Cardiac ventricle fibroblast (primary cell): ENCODE results near the genes LTC4S and CNOT6.

- RAMPAGE, long total RNA = no peak
Measured at GRCh38 chr5:179300712-179301375, 44.4 kb downstream of the ADAMTS2 start.

DNA sequence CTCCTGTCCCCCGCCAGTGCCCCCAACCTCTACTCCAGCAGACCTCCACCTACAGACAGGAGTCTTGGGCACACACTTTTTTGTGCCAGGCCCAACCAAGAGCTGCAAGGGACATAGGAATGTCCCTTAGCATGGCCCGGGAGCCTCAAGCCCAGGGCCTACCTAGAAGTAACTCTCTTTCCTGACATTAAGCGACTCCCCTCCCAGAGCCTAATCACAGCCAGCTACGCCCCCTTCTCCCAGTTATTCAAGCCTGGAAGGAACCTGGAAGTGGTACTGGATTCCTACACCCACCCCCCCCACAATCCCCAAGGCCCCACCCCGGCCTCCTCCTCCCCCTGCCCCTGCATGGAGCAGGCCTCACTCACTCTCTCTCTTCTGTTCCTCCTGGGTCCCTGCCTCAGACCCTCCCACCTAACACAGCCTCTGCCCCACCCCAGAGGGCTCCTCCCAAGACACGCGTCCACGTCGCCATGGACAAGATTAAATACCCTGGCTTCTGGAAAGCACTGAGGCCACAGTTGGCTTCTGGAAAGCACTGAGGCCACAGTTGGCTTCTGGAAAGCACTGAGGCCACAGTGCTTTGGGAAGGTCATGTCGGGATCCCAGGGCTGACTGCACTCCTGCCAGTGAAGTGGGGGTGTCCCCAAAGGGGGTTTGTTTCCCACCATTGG is 30.4 kb downstream of the ADAMTS2 start:
- RAMPAGE, long total RNA = no peak

GRCh38 chr5:179342641-179343161 is 2.6 kb downstream of the ADAMTS2 start:
- RAMPAGE, long total RNA = no peak

DNA sequence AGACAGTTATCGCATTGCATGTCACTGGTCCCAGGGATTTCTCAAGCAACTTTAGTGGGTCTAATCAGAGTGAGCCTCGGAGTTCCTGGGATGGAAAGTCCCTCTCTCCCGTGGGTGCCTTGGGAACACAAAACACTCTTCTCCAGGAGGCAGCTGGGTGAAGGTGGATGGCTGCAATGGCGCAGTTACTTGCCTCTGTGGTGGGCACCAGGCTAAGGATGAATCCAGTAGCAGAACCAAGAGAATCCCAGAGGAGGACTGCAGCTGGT is 33.9 kb upstream of the ADAMTS2 start:
- RAMPAGE, long total RNA = no peak

- RAMPAGE, long total RNA = no peak
Measured at GRCh38 chr5:179533818-179534264, 16.5 kb upstream of the RUFY1 start.

- RAMPAGE, long total RNA = no peak
Measured at GRCh38 chr5:179568494-179569751, 18.6 kb downstream of the RUFY1 start.

DNA sequence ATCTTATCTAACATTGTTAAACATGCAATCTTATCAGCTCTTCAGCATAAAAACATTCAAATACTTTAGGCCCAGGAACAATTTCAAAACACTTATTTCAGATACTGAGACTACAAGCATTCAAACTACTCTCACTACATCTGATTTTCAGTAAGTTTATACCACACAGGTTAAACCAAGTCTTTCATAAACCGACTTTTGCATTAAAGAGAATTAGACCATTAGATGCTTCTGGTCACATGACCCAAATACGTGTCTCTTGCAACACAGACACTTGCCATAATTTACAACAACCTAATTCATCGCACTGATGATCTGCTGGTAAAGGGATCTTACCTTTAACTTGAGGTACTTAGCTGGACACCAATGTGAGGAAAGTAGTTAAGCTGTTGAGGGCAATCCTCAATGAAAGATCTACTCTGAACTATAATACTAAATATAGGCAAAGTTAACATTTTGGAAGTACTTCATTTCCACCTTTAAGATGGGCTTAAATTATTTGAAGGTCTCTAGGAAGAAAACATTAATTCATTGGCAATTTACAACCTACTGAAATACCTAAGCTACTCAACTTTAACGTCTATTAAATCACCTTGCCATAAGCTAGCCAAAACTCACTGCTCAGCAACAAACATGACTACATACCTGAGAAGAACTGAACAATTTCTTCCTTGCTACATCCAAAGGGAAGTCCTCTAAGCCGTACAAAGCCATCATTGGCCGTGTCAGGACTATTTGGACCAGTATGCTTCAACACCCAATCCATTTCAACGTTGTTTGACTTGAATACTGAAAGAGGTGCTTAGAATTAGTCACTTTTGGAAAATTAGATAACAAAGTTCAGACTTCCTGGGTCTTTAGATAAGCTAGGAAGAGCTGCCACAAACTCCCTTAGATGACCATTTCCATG is 3.0 kb downstream of the HNRNPH1 start:
- RAMPAGE, long total RNA = no peak

- RAMPAGE, long total RNA = no peak
Measured at GRCh38 chr5:179699497-179700292, 928 bp downstream of the CANX start.

- RAMPAGE, long total RNA = no peak
Measured at GRCh38 chr5:179732958-179734066, 690 bp downstream of the MAML1 start.

DNA sequence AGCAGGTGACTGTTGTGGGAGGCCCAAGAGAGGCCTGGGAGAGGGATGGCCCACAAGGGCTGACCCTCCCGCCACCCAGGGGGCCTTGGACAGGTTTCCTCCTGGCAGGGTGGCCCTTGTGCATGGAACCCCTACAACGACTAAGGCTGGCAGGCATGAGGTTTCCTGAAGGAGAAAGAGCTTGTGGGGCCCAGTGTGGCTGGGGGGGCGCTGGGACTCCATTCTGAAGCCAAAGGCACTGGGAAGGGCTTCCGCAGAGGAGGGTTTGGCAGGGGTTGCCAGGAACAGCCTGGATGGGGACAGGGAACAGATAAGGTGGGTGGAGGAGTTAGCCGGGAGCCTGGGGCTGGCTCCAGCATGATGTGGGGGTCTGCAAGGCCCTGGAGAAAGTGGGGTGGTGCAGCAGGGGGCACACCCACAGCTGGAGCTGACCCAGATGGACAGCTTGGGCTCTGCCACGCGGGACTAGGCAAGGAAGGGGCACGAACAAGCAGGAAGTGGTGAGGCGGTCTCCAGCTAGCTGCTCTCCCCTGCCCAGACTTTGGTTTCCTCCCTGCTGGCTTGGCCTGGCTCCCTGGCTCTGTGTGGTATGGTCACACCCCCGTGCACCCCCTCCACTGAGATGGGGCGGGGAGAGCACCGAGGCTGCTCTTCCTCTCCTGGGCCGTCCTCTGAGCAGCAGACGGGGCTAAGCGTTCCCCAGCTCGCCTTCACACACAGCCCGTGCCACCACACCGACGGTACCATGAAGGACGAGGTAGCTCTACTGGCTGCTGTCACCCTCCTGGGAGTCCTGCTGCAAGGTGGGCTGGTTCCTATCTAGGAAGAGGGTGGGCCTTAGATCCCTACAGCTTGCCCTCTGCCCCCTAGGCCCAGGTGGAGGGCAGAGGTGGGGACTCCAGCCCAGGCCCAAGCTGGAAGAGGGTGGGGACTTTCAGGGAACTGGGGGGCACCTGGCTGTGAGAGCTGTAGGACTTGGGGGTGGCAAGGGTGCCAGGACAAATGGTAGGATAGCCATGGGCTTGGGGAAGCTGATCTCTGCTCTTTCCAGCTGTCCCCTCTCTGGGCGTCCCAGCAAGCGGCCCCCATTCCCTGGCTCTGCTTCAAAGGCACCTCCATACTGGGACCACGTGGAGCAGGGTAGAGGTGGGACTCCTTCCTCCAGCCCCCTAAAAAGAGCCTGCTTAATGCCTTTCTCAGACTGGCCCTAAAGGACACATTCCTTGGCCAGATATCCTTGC is at the start of gene LTC4S:
Gene LTC4S (plus strand): TSS at position 651 of the 1,241 bp plus-strand sequence.
- RAMPAGE, long total RNA = no peak

DNA sequence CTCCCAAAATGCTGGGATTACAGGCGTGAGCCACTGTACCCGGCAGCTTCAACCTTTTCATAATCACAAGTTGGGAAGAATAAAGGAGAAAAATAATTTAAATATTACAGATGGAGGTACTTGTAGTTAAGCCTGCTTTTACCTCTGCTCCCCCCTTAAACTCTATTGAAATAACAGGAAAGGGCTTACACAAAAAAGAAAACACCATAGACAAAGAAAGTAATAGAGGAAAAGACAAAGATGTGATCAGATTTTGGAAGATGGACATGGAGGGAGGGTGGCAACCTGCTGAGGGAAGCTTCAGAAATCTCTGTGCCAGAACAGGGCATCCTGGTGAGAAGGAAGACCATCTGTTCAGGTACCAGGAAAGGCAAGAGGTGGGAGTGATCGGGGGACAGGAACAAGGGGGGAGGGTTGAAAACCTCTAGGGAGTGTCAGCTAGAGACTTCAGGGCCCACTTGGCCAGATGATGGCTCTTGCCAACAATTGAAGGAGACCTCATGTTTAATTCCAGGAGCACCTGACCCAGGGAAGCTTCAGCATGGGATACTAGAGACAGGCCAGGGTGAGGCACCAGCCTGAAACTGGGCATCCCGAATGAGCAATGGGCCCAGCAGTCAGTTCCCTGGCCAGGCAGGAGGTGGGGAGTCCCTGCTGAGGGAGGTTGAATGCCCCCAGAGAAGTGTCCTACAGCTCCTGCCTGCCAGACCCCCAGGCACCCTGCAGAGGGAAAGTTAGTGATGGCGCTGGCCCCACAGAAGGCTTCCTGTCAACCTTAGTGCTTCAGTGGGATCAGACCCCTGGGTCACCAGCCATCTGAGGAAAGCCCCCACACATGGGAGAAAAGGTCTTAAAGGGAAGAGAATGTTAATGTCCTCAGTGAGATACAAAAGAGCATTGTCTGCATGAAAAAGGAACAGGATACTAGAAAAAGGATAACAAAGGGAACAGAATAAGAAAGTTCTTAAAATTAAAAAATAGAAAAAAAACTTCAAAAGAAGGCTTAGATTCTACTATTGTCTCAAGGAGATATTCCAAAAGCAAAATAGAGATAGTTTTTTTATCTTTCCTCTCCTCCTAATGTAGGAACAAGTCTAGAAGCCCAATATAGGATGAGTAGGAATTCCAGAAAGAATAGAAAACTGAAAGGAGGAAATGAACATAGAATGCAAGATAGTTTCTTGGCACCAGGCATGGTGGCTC is 8.3 kb downstream of the SQSTM1 start:
- RAMPAGE, long total RNA = no peak

DNA sequence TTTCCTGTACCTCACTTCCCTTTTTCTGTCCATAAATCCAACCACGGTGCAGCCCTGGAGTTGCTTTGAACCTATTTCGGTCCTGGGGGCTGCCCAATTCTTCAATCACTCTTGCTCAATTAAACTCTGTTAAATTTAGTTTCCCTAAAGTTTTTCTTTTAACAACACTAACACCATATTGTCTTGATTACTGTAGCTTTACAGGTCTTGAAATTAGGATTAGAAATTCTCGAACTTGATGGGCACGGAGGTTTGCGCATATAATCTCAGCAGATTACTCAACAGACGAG is 15.9 kb upstream of the TBC1D9B start:
- RAMPAGE, long total RNA = no peak

GRCh38 chr5:179956306-179957004 is 48.8 kb upstream of the TBC1D9B start:
- RAMPAGE, long total RNA = no peak

- RAMPAGE, long total RNA = no peak
Measured at GRCh38 chr5:180000059-180000862, 71.3 kb downstream of the RNF130 start.

DNA sequence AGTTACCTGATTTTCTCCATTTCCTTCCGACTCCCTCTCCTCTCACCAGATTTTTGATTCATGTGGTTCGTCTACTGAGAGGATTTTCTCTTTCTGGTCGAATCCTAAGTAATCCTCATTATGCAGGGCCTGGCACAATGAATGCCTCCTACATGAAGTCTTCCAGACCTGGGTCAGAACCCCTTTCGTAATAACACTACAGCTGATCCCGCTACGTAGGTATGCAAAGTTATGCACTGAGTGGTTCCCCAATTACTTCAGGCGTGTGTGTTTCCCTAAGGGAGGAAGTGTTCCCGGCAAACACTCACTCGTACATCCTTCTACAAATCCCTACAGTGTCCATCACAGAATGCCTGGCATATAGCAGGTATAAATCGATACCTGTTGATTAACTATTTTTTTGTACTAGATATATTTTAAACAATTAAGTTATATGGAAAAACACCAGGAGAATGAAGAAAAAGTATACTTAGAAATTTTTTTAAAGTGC is 43.1 kb downstream of the RNF130 start:
- RAMPAGE, long total RNA = no peak

DNA sequence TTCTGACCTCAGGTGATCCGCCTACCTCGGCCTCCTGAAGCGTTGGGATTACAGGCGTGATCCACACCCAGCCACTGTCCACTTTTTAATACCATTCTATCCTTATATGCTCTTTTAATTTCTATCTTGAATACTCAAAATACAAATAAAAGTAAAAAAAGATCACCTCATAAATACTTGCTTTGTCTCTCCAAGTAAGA is 41.6 kb downstream of the RNF130 start:
- RAMPAGE, long total RNA = no peak

GRCh38 chr5:180233941-180234521 is 25.0 kb upstream of the RASGEF1C start:
- RAMPAGE, long total RNA = no peak

GRCh38 chr5:180494287-180495417 is at the start of gene CNOT6:
Gene CNOT6, plus strand, starts transcription at chr5:180494379.
- RAMPAGE, long total RNA = no peak

DNA sequence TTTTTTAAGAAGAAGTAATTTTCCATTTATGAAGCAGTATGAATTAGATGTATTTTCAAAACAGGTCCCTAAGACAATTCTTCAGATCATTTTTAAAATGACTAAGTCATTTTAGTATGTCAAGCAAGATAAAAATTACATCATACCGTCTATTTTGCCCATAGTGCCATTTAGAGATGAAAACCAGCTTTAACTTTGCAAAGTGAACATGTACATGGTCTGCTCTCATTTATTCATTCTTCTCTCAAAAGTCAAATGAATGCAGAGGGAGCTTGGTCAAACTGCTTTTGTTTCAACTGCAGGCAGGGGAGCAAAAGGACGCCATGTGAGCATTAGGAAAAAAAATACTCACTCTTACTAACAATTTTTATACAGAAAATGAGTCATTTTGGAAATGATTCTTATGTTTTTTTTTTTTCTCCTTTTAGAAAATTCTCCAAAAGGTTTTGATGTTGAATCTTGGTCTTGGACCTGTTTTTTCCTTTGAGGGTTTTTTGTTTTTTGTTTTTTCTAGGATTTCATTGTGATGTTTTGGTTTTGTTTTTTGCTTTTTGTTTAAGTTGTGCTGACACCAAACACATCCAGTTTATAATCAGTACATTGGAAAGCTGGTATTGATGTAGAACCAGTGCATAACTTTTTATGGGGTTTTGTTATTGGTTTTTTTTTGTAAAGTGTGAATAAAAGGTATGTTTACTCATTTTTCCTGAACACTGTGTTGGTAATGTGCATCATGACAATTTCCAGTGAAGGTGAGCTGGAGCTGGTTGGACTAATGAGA is 15.6 kb downstream of the SCGB3A1 start:
- RAMPAGE, long total RNA = no peak

GRCh38 chr5:180799704-180800430 is 2.7 kb downstream of the MGAT1 start:
- RAMPAGE, long total RNA = no peak